ENCODE results near the gene SLC25A30.

DNA sequence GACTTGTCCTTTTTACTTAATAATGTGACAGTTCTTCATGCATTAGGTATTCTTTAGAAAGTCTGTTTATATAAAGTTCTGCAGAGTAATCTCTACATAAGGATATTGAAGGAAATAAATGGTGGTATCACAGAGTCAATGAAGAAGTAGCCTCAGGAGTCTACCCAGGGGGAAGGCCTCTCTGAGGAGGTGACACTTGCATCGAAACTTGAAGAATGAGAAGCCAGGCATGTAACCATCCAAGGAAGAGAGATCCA is 22.9 kb downstream of the AKAP11 start:
- PRO-cap, result no peak

DNA sequence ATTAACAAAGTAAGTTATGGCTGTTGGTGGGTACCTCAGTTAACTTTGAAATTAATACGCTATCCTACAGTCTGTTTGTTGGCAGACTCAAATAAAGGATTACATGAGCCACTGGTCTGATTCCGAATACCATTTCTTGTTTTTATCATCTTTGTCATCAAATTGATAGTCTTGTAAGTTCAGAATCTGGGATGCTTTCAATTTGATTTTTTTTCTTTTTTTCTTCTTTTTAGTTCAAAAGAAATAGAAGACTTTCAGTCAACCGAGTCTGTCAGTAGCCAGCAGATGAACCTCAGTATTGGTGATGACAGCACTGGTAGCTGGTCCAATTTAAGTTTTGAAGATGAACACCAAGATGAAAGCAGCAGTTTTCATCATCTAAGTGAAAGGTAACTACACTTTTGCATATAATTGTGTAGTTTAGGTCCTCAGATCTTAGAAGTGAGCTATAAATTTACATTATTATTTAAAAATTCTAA is 36.3 kb downstream of the AKAP11 start:
- PRO-cap, result no peak

DNA sequence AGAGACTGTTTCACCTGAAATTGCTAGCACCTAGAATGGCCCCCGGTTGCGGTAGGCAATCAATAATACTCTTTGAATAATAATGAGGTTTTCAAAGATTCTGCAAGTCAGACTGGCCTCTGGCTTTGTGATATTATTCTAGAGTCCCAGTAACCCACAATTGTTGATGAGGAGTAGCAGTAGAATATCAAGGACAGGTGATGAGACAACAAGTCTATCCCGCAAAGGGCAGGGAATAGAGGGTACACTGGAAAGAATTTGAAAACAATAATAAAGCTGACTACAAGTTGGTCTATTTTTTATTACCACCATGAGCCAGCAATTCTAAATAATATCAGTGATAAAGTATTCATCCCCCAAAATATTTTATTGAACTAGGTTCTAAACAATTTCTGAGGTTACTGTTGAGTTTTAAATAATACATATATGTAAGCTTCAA is 9.4 kb downstream of the FAM216B start:
- PRO-cap, result no peak

DNA sequence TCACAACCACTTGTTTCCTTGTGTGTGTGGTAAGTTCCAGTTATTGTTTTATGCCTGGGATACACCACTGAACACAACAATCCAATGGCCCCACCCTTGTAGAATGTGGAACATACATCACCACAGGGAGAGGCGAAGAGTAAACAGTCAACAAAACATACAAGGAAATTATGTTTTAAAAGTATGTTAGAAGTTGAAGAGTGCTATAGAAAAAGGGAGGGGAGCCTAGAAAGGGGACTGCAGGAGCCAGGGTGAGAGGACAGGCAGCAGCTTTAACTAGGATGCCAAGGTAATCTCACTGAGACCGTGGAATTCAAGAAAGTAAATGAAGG is 100.4 kb downstream of the EPSTI1 start:
- PRO-cap, result no peak

DNA sequence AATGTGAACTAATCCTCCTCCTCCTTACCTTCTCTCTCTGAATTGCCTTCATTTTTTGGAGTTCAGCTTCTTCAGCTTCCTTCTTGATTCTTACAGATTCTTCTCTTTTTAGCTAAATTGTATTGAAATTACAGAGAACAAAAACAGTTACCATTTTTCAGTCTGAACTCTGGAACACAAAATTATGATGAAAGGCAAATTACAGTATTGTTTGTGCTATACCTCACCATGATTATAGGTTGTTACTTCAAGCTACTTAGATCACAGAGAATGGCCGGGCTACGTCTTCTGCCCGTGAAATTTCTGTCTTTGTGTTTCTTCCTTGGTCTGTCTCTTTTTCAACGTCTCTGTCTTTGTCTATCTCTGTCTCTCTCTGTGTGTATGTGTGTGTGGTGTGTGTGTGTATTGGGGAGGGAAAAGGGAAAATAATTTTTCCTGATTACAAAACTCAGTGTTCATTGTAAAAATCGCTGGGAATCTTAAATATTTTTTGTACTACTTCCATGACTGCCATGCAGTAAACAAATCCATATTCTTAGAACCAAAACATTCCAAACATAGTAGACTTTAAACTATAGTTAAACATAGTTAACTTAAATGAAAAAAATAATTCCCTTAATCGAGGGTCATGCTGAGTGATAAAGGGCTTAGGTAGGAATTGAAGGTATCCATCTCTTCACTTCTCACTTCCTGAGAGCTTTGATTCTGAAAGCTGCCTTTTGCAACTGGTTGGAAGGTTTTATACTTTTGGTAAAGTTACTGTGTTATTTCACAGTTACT is 28.6 kb downstream of the EPSTI1 start:
- PRO-cap, result no peak

GRCh38 chr13:44116673-44117347 is 44.2 kb downstream of the SMIM2 start:
- PRO-cap, result no peak

- PRO-cap, result no peak
Measured at GRCh38 chr13:44191256-44191911, 30.3 kb upstream of the SMIM2 start.

DNA sequence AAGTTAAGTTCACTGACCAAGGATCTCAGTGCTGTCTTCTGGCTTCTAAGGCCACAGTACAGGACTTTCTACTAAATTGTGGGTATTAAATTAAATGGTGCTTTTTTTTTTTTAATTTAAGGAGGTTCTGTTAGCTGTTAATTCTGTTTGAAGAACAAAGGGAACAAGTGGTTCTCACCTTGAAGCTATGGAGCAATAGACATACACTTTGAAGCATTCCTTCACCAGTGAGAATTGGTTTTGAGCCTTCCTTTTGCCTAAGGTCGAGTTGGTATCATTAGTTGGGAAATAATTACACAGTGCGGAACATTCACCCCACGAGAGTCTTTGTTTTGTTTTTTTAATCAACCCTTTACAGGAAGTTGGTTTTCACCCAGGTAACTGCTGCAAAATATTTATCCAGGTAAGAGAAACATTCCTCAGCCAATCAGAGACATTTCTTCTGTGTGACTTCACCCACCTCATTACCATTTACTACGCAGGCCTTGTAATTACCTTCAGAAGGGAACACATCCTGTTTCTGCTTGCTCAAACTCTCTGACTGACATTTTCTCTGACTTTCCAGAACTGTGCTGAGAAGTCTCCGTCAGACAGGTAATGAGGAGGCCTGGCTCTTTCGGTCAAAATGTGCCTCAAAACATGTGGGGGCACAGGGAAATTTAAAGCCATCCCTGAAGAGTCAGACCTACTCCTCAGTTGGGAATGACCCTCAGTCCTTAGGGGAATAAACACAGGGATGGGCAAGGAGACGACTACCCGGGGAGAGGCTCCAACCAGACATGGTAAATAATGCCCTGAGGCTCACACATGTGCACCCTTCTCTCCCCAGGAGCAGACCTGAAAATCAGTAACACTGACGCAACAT is 22.8 kb upstream of the SERP2 start:
- PRO-cap, result no peak

DNA sequence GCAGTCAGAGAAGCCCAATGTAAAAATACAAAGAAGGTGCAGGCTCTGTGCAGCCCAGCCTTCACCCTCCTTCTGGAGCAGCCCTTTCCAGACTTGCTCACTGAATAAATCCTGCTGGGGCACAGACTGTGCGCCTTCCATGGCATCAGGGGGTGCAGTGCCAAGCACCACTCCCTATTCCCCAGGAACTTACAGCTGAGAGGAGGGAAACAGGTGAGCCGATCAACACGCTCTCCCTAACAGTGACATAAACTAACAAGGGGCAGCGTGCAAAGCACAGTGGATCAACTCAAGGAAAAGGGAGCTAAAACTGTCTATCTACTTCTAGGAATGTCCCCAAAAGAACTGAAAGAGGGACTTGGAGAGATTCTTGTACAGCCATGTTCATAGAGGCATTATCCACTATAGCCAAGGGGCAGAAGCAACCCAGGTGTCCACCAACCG is 32.5 kb downstream of the SERP2 start:
- PRO-cap, result no peak

DNA sequence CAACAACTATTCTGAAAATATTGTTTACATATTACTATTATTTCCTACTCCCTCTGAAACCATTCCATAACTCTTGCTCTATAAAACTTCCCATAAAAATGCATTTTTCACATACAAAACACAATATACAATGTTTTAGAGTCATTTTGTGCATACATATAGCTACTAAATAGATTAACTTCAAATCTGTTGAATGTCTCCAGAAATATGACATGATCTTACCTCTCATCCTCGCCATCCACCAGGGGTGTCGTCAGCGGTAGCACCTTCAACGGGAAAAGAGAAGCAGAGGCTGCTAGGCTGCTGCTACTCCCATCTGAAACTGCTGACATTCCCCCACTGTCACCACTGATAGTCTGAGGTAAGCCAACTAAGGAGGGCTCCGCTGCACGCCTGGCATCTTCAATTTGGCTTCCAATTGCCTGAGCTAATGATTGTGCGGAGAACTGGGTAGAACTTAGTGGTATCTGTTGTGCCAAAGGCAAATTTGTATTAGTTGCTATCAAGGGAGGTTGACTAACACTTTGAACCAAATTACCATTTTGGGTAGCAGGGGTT is 3.1 kb downstream of the TSC22D1 start:
- PRO-cap, result no peak

DNA sequence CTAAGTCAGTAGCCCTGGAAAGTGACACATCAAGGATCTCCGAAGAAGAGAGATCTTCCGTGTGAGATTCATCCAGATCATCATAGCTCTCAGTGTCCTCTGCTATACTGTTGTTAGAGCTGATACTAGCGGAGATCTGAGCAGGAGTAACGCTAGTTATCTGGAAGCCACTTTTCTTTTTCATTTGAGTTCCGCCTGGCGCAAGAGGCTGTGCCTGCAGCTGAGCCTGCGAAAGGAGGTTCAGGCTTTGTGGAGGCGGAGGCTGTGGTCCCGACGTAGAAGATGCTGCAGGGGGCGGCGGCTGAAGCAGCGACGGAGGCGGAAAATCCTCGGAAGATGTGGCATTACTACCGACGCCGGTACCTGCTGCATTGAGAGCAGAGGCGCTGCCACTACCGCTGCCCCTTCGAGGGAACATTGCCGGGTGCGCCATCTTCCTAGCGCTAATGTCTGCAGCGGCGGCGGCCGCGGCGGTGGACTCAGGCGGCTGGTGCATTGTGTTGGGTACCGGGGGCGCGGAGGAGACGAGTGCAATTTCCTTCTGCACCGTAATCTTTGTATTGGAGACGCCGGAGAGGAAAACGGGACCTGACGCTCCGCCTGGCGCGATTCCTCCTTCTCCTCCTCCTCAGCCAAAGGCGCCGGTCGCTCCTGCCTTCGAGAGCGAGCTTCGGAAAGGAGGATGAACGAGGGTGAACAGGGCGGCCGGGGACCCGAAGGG is 391 bp downstream of the TSC22D1 start:
- PRO-cap, result unidirectional peak, plus-strand start at position 344 of the sequence

GRCh38 chr13:45119605-45120097 is 659 bp upstream of the GTF2F2 start:
- PRO-cap, result no peak

DNA sequence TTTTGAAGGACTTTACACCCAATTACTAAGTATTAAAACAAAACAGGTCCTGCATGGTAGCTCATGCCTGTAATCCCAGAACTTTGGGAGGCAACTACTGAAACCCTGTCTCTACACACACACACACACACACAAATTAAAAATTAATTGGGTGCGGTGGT is 993 bp upstream of the TPT1 start:
- PRO-cap, result no peak

- PRO-cap, result unidirectional peak, plus-strand start at chr13:45417965; bidirectional peak, plus-strand start at chr13:45418254, minus-strand start at chr13:45418201; bidirectional peak, plus-strand start at chr13:45418578, minus-strand start at chr13:45418350
Measured at GRCh38 chr13:45417515-45418639, at the start of gene SLC25A30. Gene SLC25A30, minus strand, starts transcription at chr13:45418373.

DNA sequence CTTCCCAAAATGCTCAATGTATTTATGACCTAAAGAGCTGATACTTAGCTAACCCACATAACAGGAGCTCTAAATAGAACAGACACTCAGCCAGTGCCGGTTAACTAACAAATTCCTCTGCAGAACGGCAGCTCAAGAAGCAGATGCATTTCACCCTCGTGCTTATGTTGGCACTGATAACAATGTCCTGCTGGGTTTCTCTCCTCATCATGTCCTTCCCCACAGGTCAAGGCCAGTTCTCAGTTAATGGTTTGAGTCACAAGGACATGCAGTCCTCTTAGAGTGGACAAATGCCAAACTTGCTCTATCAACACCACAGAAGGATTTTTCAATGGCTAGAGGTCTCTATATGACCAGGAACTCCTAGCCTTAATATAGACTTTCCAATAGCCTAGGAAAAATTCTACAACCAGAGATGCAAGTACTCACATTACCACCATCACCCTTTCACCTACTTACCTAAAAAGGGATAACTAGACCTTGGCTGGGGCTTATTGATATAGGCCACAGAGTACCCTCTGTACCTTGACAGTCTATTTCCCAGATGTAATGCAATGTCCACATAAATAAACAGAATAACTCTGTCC is 22.3 kb upstream of the SLC25A30 start:
- PRO-cap, result no peak

GRCh38 chr13:45703298-45703742 is 1.2 kb downstream of the CBY2 start:
- PRO-cap, result no peak

DNA sequence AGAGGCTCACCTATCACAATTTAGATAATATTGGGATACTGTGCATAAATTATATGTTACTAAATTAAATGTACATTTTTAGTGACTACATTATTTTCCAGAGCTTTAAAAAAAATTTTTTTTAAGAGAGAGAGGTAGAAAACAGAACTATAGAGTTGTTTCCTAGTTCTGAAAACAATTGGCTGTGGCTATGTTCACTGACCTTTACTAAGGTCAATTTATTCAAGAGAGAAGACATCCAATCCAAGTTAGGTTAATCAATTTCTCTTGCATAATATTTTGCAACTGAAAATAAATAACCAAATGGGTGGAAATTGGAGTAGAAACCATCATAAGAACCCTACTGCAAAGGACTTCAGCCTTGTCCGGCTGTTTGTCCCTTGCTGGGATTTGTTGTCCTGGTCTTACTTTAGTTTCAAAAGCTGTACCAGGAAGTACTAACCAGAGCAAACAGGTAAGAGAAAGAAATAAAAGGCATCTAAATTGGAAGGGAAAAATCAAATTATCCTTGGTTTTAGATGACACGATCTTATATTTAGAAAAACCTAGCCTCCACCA is 23.2 kb upstream of the ZC3H13 start:
- PRO-cap, result no peak

DNA sequence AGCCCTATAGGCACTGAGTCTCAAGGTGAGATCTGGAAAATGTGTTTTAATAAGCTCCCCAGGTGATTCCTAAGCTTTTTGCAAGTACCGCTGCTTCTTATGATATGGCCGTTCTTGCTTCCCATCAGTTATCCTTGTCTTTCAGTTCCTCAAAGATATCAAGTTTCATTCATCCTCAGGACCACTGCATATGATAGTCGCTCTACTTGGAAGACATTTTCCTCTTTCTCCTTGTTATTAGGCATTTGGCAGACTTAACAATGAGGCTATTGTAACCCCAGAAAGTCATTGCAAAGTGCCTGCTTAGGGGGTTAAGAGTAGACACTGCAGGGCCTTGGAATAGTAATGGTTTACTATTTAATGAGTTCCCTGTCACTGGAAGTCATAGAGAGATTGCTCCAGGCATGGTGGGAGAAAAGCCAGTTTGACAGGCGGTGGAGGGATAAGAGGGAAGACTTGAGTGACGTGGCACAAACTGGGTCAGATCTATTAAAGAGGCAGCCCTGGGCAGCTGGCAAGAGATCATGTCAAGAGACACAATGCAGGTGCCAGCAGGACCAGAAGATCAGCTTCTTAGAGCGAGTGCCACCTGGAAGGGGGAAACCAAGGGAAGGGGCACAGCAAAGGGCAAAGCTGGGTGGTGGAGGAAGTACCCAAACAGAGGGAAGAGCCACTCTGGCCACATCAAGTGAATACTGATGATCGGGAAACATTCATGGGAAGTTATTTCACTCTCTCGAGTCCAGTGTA is 16.8 kb upstream of the CPB2 start:
- PRO-cap, result no peak

DNA sequence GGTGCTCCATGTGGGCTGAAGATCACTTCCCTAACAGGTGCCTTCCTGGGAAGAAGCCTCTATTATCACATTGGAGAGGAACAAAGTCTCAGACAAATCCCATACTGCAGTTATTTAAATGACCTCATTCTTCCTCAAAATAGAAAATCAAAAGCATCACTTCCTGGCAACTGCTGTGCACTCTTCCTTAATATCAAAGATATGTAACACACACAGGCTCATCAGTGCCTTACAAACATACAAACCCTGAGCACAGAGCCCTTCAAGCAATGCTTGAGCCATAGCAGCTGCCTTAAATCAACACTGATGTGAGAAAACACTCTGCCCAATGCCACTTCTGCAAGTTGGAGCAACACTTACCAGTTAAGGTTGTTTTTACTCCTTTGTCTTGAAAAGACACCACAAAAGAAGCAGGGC is 45.7 kb downstream of the RUBCNL start:
- PRO-cap, result no peak

DNA sequence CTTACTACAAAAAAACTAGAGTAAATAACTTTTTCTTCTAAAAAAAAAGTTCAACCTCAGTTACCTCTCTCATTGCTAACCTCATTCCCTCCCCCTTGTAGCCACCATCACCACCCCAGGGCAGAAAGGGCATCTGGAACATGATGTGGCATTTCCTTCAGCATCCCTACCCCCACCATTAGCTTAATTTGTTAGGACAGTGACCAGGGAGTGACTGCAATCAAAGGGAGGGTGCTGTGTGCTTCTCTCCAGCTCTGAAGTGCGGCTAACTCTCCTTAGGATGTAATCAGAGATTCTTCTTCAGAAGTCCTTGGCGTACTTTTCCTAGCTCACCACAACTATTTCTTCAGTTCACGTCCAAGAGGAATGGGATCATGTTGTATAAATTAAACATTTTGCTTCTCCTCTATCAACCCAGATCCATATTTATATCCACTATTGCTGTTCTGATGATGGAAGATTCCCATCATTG is 17.2 kb upstream of the RUBCNL start:
- PRO-cap, result no peak